Placental pericyte (primary cell): Measurements from ENCODE around the gene CRISPLD2.

GRCh38 chr16:84367107-84367634, 1.2 kb upstream of the ATP2C2 start:
- CAGE, long polyA plus RNA: no peak

DNA sequence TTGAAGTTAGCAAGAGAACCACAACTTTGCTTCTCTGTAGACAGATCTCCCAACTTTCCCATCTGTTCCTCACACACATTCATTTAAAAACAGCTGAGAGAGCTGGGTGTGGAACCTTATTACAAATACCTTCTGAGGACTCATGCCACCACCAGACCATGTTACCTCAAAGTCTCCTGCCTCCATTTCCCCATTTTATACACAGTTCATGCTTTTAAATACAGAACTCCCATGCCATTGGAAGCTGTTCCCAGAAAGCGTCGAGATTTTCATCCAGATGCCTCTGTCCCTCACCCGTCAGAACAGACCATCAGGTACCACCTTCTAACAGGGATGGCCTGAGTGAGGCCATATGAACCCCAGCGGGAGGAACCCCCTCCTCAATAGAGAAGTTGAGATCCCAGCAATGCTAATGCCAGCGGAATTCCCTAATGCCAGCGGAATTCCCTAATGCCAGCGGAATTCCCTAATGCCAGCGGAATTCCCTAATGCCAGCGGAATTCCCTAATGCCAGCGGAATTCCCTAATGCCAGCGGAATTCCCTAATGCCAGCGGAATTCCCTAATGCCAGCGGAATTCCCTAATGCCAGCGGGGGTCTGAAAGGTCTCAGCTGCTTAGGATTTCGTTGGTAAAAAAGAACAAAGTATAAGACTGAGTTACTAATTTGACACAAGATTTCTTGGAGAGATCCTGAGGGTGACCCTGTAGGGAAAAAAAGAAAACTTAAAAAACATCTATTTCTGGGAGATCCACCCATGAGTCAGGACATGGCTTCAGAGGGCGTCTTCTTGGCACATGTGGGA, 25.3 kb downstream of the MEAK7 start:
- CAGE, long polyA plus RNA: no peak

DNA sequence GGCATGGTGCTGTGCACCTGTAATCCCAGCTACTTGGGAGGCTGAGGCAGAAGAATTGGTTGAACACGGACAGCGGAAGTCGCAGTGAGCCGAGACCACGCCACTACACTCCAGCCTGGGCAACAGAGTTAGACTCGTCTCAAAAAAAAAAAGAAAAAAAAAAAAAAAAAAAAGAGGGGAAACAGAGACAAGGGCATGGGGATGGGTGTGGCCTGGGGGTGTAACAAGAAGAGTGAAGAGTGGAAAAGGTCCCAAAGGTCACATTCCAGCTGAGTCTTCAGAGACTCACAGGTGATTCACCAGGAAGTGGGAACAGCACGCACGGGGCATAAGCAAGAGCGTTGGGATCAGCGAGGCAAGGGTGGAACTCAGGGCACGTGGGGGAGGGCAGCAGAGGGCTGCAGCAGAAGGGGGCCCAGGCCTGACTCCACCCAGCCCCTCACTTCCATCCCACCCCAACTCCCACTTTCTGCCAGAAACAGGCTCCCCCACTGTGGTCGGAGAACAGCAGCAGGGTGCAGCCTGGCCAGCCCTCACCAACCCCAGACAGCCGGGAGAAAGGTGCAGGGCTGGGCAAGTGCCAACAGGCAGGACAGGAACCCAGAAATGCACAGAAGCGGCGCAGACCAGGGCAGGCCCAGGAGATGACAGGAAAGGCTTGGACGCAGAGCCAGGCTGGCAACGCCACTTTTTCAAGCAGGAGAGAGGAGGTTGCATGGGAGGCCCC, 3.3 kb downstream of the MEAK7 start:
- CAGE, long polyA plus RNA: no peak

- CAGE, long polyA plus RNA: no peak
Measured at GRCh38 chr16:84526778-84527914, 22.7 kb upstream of the MEAK7 start.

DNA sequence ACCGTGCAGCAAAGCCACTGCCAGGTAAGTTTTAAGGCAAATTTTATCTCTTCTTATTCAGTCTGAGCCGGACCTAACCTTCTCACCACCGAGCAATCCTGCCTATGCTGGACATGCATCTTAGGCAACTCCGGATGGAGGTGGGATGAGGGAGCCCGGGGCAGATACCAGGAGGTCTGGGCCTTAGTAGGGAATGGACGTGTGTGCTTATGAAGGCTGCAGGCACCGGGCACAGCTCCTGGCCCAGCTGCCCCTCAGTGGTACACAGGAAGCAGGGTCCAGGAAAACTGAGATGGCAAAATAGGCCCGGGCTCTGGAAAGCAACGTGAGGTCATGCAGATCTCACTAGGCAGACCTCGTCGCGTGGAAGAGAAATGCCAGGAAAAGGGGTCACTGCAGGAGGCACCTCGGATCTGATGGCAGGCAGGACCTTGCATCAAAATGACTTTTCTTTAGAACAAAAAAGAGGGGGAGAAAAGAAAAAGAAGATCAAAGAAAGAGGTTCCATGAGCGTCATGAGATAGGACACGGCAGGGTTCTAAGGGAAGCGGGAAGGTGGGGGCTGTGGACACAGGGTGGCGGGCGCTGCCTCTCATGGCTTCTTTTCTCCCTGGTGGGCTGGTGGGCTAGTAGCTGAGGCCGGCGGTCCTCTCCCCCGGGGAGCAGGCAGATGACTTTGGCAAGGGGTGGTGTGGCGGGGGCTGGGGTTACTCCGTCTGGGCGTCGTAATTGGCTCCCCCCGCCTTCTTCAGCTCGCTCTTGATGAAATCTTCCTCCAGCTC, 51.5 kb downstream of the COTL1 start:
- CAGE, long polyA plus RNA: no peak

- CAGE, long polyA plus RNA: no peak
Measured at GRCh38 chr16:84618508-84619173, 763 bp upstream of the COTL1 start.

- CAGE, long polyA plus RNA: no peak
Measured at GRCh38 chr16:84742433-84743179, 42.8 kb downstream of the USP10 start.

GRCh38 chr16:84751331-84751856, 51.6 kb downstream of the USP10 start:
- CAGE, long polyA plus RNA: no peak

GRCh38 chr16:84787207-84787804, 32.5 kb upstream of the CRISPLD2 start:
- CAGE, long polyA plus RNA: no peak

- CAGE, long polyA plus RNA: no peak
Measured at GRCh38 chr16:84819500-84820277, at the start of gene CRISPLD2. TSS of gene CRISPLD2 (plus strand) at chr16:84819985.

- CAGE, long polyA plus RNA: no peak
Measured at GRCh38 chr16:84834490-84834897, 14.7 kb downstream of the CRISPLD2 start.

DNA sequence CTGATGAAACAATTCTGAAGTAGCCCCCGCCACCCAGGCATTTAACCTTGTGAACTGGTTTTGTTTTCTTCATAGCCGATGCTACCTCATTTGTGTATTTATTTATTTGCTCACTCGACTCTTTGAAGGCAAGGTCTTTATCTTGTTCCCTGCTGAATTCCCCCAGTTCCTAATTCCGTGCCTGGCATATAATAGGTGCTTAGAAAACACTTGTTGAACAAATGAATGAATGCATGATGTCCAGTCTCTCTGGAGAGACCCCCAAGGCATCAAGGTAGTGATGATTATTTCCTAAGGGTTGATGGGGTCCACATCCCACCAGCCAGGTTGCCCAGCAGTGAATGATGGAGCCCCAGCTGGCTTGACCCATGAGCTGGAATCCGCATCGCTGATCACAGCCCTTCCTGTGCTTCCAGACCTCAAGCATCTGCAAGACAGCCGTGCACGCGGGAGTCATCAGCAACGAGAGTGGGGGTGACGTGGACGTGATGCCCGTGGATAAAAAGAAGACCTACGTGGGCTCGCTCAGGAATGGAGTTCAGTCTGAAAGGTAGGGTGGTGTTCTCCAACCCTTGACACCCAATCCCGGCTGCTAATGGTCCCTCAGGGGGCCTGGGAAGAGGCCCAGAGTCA, 69.1 kb downstream of the CRISPLD2 start:
- CAGE, long polyA plus RNA: no peak

- CAGE, long polyA plus RNA: no peak
Measured at GRCh38 chr16:84898435-84898976, 78.7 kb downstream of the CRISPLD2 start.

DNA sequence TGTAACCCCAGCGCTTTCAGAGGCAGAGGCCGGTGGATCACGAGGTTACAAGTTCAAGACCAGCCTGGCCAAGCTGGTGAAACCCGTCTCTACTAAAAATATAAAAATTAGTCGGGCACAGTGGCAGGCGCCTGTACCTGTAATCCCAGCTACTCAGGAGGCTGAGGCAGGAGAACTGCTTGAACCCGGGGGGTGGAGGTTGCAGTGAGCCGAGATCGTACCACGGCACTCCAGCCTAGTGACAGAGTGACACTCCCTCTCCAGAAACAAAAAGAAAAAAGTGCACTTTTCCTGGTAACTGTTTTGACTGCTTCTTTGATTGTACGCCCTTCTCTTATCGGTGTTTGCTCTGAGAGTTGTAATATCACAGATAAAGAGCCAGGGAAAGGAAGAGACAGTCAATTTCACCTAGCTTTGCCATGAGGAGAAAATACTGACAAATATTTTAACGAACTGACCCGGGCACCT, 19.1 kb downstream of the ZDHHC7 start:
- CAGE, long polyA plus RNA: no peak

GRCh38 chr16:85046841-85047766, 19.5 kb downstream of the KIAA0513 start:
- CAGE, long polyA plus RNA: no peak

GRCh38 chr16:85047767-85048271, 20.2 kb downstream of the KIAA0513 start:
- CAGE, long polyA plus RNA: no peak

DNA sequence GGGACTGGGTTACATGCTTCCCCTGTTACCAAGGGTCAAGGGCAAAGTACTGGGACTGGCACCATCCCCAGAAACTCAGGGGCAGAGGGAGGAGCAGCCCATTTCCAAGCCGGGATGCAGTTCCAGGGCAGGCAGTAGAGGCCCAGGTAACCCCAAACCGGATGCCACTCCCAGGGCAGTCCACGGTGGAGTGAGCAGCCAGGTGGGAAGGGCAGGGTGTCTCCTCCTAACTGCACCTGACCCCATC, 24.7 kb upstream of the CIBAR2 start:
- CAGE, long polyA plus RNA: no peak

- CAGE, long polyA plus RNA: no peak
Measured at GRCh38 chr16:85170502-85171126, 58.3 kb upstream of the CIBAR2 start.

- CAGE, long polyA plus RNA: no peak
Measured at GRCh38 chr16:85200168-85201025, 88.1 kb upstream of the CIBAR2 start.

GRCh38 chr16:85222061-85222961, 110.0 kb upstream of the CIBAR2 start:
- CAGE, long polyA plus RNA: no peak